Pericardium fibroblast (primary cell): ENCODE data around the genes RNF43, TRIM37 and CLTC.

DNA sequence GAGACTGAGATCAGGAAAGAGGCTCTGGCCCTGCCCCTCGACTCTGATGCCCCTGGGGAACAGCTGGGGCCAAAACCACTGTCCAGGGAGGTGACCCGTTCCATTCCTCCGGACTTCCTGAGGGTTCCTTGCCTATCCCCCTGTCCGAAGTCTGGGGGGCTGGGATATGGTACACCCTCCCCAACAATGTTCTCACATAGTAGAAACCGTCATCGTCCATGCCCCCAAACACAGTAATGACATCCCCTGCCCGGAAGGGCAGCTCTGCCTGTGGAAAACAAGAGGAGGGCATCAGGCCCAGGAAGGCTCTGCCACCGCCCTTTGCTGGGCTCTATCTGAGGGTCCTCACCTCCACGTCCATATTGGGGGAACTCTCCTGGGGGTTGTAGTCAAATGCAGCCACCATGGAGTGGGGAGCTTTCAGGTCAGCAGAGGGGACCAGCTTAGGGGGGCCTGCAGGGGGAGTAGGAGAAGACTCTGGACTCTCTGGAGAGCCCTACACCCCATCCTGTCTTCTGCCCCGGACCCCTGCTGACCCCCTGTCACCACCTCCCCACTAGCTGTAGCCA lies 23.3 kb downstream of the TSPOAP1 start:
- RAMPAGE, long total RNA: no peak

- RAMPAGE, long total RNA: no peak
These were observed 695 bp upstream of the TSPOAP1 start for GRCh38 chr17:58329335-58329645.

DNA sequence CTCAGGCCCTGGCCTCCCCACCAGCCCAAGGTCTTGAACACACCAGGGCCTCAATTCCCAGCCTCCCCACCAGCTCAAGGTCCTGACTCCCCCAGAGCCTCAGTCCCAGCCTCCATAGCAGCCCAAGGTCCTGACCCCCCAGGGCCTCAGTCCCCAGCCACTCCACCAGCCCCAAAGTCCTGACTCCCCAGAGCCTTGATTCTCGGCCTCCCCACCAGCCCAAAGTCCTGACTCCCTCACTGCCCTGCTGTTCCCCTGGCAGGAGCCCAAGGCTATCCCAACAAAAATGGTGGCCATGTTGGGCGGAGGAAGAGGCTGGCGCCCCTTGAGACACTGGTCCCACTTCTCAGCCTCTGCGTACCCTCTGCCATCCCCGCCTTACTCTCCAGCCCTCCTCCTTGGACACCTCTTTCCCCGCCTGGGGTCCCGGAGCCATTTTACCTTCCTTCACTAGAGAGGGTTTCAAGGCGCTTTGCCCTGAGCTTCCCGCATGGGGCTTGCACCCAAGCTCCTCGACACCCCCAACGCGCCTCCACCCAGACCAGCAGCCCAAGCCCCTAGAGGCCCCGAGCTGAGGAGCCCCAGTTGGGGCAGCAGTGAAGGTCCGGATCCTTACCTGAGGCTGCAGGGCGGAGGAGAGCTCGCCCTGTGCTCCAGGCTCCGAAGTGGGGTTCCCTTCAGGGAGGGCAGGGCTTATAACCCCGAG lies 3.4 kb upstream of the TSPOAP1 start:
- RAMPAGE, long total RNA: no peak

GRCh38 chr17:58417044-58418103 lies at the start of gene RNF43:
TSS of gene RNF43 (minus strand) at chr17:58417534.
- RAMPAGE, long total RNA: no peak

DNA sequence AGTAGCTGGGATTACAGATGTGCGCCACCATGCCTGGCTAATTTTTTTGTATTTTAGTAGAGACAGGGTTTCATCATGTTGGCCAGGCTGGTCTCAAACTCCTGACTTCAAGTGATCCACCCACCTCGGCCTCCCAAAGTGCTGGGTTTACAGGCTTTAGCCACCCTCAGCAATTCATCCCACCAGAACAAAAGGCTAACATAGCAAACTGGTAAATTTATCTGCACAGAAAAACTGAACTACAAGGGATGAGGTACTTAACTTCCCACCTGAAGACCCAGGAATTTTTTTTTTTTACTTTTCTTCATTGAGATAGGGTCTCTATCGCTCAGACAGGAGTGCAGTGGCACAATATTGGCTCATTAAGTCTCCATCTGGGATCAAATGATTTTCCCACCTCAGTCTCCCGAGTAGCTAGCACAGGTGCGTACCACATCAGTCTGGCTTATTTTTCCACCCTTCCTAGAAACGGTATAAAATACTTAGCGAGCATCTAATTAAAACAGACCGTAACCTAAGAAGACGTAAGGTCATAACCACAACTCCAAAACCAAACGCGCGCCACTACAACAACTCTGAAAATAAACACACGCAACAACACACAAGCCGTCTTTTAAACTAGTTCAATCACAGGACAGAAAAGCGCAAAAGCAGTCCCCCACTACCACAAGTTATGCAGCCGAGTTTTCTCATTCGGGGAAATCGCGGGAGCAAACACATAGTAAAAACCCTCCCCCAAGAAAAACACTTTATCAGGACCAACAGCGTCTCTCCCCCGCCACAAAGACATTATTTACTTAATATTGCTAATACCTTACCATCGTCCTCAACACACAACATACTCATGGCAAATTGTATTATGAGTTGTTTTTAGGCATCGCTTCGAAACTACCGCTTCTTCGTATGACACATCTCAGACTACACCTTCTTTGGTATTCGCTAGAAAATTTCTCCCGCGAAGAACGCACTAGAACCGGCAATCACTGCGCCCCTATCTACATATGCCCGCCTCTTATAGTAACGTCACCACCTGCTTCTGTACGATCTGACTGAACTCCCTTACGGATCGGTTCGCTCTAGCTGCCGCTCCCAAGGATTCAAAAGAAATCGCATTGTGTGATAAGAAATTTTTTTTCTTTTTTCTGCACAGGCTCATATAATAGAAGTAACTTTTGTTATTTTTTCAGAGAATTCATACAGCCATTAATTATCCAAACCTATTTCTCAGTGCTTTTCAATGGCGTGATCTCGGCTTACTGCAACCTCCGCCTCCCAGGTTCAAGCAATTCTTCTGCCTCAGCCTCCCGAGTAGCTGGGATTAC lies 32.9 kb downstream of the IGBP1C start:
- RAMPAGE, long total RNA: no peak

DNA sequence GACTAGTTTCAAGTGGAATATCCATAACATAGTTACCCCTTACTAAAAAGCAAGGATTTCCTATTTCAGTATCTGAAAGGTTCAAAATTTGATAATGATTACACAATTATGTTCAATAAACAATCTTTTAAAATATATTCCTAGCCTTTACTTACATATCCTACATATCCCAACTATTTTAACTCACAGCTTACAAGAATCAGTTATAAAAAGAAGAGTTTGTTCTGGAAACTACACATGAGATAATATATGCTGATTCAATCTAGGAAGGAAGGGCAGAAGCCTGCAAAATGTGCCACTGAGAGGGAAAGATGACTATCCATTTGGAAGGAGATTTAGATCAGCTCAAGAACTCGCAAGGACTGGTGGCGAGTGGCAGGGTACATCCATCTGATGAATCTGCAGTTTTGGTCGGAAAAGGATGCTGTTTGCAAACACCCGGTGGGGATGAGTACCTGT lies 909 bp downstream of the TRIM37 start:
- RAMPAGE, long total RNA: no peak

DNA sequence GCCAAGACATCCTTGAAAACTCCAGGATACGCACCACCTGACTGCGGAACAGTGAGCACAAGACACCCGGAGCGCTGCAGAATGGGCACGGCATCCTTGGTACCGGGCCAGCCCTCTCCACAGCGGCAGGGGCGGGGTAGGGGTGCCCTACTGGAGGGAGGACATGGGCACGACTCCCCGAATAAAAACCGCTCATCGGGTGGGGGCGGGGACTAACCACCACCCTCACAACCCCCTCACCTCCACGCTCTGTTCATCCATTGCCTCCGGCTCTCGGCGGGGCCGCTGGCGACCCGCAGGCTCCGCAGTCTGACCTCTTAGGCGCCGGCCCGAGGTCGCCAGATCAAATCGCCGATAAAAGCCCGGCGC lies 495 bp downstream of the TRIM37 start:
- RAMPAGE, long total RNA: no peak

DNA sequence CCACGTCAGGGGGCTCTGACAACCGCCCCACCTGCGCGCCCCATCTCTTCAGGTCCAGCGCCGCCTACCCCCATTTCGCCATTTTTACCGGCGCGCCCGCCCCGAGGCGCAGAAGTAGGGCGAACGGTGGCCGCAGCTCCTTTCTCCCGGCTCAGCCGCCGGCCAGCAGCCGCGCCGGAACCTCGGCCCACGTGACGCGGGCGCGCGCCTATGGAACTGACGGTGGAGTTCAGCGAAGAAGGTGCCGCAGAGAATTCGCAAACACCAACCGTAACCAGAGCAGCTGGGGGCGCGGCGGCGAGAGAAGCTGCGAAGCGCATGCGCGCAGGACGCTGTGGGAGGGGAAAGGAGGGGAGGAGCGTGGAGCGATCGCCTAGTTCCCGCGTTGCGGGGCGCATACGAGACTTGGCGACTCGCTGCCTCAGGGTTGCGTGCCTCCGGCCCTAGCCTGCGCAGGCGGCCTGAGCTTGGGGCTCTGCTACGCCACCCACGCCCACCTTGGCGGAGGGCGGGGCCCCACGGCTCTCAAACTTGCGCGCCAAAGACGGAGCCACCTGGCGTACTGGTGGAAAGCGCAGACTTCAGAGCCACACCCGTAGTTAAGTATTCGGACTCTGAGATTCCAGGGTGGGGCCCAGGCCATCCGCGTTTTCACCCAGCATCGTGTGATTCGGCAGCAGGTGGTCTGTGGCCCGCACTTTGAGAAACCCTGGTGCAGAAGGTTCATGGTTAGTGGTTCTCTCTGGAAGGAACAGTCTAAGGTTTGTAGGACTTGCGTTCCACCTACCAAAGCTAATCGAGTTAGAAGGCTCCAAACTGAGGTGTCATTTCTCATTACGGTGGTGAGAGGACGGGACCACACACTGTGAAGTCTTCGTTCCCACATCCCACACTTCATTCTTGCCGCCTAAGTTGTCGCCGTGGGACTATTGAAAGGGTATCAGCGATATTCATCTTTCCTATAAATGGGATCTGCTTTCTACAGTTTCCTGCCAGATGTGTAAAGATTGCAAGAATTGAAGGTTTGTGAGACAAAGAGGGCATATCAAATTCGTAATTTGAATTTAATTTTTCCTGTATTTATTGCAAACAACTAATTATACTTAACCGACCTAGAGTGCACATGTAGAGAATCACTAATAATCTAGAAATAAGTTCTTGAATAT lies at the start of gene TRIM37:
TRIM37 (minus strand) TSS at position 311 of the 1,166 bp plus-strand sequence.
- RAMPAGE, long total RNA: start-site peak on the minus strand centred at position 170 of the sequence, 47 bp wide, 405 and 267 reads in 2 replicates

DNA sequence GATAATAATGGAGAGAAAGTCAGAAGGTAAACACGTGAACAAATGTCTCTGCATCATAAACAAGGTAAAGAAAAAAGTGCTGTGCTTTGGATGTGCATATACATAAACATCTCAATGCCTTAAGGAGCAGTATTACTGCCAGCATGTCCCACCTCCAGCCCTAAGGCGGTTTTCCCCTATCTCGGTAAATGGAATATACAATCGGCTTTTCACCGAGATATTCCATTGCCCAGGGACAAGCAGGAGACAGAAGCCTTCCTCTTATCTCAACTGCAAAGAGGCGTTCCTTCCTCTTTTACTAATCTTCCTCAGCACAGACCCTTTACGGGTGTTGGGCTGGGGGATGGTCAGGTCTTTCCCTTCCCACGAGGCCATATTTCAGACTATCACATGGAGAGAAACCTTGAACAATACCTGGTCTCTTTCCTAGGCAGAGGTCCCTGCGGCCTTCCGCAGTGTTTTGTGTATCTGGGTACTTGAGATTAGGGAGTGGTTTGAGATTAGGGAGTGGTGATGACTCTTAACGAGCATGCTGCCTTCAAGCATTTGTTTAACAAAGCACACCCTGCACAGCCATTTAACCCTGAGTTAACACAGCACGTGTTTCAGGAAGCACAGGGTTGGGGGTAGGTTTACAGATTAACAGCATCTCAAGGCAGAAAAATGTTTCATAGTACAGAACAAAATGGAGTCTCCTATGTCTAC lies 41.1 kb upstream of the YPEL2 start:
- RAMPAGE, long total RNA: no peak

GRCh38 chr17:59330130-59331049 lies 1.1 kb upstream of the YPEL2 start:
- RAMPAGE, long total RNA: no peak

- RAMPAGE, long total RNA: no peak
These were observed 1.1 kb downstream of the YPEL2 start for GRCh38 chr17:59332109-59333354.

DNA sequence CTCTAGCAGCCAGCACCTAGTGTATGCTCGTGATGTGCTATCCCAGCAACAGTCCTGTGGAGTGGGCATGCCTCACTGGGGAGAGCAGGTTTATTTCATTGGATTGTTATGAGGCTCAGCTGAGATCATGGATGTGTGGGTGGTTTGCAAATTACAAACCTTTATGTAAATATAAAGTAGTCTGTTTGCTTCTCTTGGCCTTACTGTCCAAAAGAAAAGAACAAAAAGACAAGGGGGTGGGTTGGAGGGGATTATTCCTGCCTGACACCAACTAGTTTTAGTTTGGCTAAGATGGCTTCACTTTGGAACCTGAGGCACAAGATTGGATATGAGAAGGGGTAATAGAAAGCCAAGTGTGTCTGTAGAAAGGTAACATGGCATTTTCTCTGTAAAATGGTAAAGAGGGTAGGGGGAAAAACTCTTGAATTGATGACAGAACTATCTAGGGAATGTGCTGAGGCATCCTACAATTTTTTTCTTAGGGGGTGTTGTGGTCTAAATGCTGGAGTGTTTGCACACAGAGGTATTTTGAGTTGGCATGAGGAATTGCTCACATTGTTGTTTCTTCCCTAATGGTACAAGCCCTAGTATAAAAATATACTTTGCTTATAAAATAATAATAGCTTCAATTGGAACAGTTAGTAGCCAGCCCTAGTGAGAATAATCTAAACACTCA lies 25.7 kb downstream of the YPEL2 start:
- RAMPAGE, long total RNA: no peak

- RAMPAGE, long total RNA: start-site peak on the plus strand at chr17:59619884-59619975, 864 and 872 reads in 2 replicates
These were observed at the start of gene CLTC for GRCh38 chr17:59619382-59620191. TSS of gene CLTC (plus strand) at chr17:59619895.

DNA sequence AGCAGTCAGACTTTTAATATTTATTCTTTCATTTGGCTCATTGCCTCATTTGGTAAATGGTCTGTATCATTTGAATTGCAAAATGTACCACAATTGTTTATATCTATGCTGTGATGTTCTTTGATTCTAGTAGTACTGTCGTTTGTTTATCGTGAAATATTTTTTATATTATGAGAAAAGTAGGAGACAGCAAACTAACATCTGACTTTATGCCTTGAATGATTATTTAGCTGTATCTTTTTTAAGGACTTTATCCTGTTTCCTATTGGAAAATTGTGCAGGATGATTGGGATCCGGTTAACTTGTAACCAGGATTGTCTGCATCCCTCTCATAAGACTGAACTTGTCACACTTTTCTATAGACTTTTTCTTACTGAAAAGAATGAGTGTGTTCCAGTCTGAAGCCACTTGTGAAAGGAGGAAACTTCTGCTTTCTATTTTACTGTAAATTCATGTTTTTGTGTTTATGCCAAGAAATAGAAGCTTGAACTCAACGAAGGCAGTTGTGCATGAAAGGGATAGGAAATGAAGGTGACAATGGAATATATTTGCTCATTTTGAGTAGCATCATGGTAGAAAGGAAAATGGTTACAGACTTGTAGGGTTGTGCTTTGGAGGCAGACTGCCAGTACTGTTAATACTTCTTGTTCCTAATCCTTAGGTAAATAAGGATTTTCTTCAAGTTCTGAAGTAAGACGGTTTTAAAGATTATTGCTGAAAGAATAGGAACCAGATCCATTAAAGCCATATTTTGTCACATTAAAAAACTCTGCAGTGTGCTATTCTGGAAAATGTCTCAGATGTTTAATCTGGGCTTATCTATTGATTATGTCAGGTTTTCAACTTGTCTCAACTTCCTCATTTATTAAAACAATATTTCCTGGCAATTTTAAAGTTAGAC lies 8.0 kb downstream of the CLTC start:
- RAMPAGE, long total RNA: no peak

GRCh38 chr17:59845523-59846175 lies 47.1 kb downstream of the TUBD1 start:
- RAMPAGE, long total RNA: no peak

GRCh38 chr17:60086916-60087737 lies 8.4 kb upstream of the HEATR6 start:
- RAMPAGE, long total RNA: no peak

DNA sequence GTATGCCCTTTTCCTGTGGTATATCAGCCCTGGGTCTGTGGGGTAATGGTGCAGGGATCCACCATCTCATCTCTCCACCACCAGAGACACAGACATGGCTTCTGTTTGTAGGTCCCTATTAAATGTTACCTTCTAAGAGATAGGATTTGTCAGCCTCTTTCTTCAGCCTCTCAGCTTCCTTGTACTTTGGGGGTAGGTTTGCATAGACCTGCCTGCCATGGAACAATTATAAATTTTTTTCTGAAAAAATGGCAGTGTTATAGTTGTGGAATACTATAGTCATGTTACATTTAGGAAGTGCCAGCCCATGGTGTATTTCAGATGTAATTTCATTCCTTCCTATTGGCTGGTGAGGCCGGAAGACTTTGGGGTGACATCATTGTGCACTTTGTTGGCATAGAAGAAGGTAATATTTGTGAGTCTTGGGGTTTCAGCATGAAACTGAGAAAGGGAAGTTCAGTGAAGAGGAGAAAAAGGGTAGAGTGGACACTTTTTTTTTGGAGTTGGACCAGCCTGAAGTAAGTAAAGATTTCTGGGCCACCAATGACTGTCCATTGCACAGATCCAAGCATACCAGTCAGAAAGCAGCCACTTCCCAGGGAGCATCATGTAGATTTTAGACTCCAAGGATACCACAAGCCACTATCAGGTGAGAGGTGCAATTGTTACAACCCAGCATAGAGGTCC lies 16.0 kb upstream of the HEATR6 start:
- RAMPAGE, long total RNA: no peak

GRCh38 chr17:60154654-60155011 lies 4.9 kb downstream of the CA4 start:
- RAMPAGE, long total RNA: no peak

GRCh38 chr17:60161638-60161999 lies 11.8 kb downstream of the CA4 start:
- RAMPAGE, long total RNA: no peak

DNA sequence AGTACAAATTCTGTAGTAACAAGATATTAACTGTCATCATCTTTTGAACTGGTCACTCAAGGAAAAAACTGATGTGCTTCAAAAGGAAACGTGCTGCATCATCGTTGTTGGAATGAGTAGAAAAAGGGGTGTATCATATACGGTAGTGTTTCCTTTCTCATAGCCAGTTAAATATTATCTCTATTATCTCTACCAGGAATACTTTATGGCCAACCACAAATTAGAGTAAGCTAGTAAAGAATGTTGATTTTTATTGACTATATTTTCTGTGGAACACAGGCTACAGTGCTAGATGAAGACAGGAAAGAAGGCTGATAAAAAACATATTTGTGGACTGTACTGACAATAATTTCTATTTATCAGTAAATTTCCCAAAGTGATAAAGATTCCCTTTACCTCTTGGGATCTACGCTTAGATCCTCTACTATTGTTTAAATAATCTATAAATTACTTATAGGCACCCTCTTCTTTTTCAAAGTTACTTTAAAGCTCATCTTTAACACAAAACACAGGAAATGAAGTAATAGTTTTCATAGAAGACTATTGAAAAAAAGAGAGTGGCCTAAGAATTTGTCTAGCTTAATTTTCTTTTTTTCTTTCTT lies 37.7 kb downstream of the CA4 start:
- RAMPAGE, long total RNA: no peak